Cardiac muscle cell (in vitro differentiated cells and primary cell): ENCODE results near the genes TXNDC16, GPR137C and CNIH1.

DNA sequence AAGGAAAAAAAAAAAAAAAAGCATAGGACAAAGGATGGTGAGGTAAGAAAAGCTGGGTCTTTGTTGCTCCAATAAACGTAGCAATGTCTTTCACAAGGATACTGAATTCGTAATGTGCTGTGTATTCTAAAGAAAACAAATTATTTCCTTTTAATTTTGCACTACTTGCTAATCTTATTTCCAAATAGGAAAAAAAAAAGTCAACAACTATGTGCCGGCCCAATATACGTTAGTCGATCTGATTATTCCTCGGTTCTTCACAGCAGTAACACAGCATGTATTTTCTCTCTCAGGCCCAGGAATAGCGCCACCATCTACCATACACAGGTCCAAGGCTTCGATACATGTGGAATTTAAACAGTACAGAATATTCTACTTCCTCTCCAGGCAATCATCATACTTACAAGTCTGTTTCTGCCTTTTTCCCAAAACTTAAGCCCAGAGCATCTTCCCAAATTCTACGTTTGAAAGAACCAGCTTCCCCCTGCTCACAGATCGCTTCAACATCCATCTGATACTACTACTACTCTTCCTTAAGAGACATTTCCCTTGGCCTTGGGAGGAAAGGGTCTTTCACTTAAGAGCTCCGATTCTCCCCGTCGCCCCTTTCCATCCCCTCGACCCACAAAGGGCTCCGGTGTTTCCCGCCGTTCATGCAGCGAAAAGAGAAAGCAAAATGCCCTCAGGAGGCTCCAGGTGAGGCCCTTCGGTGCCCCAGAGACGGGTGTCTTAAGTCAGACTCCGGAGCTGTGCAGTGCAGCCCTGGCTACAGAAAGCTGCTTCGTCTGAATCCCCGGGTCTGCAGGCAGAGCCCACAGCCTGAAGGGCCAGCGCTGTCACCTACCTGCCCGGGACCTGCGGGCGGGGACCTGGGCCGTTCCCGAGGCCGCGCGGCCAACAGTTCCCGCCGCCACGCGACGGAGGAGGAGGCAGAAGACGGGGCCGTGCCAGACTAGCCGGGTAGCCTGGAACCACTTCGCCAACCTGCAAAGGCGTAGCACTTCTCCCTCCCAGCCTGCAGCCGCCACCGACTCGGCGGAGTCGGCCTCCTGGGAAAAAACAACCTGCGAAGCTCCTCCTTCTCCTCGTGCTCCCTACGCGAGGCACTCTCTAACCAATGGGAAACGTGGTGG lies at the start of gene TXNDC16:
TXNDC16 (minus strand) TSS at position 1,034 of the 1,133 bp plus-strand sequence.
- RAMPAGE, long total RNA, result start-site peak on the minus strand centred at position 1,045 of the sequence, 33 bp wide, 283 and 362 reads in 2 replicates
- RRBS, result under 1% methylated on average over 17 of the region's 52 CpGs

DNA sequence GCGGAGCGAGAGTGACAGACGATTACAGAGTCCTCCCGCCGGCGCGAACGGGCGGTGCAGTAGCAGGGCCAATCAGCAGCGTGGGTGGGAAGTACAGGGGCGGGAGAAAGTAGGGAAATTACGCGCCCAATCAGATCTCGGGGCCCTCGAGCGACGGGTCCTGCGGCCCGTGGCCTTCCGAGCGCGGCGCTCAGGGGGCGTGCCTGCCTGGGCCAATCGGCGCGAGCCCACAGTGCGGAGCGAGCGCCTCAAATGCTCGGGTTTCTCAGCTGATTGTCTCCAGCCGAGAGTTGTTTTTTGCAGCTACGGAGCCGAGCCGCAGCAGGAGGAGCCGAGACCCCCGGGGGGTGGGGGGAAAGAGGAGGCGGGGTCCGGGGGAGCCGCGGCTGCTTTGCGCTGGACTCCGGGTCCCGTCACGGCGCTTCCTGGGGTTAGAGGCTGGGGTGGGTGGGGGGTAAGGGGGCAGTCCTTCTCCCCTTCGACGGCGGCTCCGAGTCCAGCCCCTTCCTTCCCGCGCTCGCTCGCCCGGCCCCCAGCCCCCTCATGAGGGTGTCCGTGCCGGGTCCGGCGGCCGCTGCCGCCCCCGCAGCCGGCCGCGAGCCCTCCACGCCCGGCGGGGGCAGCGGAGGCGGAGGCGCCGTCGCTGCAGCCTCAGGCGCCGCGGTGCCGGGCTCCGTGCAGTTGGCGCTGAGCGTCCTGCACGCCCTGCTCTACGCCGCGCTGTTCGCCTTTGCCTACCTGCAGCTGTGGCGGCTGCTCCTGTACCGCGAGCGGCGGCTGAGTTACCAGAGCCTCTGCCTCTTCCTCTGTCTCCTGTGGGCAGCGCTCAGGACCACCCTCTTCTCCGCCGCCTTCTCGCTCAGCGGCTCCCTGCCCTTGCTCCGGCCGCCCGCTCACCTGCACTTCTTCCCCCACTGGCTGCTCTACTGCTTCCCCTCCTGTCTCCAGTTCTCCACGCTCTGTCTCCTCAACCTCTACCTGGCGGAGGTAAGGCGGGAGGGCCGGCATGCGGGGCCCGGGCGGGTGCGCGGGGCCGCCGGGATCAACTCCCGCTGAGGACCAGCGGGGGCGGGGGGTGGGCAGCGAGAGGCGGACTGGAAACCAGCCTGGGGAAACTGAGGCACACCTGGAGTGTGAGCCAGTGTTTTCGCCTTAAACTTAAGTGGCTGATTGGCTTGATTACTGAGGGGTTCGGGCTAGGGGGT lies at the start of gene GPR137C:
GPR137C (plus strand) TSS at position 232 of the 1,205 bp plus-strand sequence.
- RAMPAGE, long total RNA, result no peak
- RRBS, result 3% methylated on average over 14 of the region's 116 CpGs

- RAMPAGE, long total RNA, result no peak
- RRBS, result no CpG with 5 or more reads among the region's 3 CpGs
Measured at GRCh38 chr14:52741620-52742182, 11.7 kb downstream of the STYX start.

- RAMPAGE, long total RNA, result no peak
- RRBS, result no CpG with 5 or more reads among the region's 6 CpGs
Measured at GRCh38 chr14:52864630-52865146, 73.3 kb upstream of the GNPNAT1 start.

DNA sequence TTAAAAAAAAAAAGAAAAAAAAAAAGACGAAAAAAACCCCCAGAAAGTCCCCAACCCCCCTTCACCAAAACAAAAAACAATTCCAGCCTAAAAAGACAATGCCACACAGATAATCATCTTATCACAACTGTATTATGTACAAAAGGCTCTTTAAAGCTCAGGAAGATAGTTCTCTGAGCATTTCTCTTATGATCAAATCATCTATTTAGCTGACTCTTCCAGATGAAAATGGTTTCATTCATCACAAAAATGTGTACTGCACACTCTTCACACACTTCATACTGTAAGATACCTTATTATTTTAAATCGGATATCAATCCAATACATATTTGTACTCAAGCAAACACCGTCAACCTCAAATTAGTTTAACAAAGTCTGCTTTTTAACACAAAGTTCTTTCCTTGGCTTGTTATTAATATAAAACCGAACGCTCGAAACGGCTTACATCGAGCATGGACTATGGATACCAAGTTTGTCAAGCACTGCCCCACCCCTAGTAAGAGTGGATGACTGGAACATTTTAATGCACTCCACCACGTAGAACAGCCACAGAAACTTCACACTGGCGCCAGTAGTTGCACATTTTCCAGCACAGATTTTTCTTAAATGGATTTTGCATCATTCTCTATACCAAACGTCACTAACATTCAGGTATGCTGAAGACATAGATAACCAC lies 1.3 kb downstream of the FERMT2 start:
- RAMPAGE, long total RNA, result no peak
- RRBS, result no CpG with 5 or more reads among the region's 11 CpGs

GRCh38 chr14:53109015-53109696 lies 44.0 kb downstream of the DDHD1 start:
- RAMPAGE, long total RNA, result no peak
- RRBS, result no CpG with 5 or more reads among the region's 8 CpGs

DNA sequence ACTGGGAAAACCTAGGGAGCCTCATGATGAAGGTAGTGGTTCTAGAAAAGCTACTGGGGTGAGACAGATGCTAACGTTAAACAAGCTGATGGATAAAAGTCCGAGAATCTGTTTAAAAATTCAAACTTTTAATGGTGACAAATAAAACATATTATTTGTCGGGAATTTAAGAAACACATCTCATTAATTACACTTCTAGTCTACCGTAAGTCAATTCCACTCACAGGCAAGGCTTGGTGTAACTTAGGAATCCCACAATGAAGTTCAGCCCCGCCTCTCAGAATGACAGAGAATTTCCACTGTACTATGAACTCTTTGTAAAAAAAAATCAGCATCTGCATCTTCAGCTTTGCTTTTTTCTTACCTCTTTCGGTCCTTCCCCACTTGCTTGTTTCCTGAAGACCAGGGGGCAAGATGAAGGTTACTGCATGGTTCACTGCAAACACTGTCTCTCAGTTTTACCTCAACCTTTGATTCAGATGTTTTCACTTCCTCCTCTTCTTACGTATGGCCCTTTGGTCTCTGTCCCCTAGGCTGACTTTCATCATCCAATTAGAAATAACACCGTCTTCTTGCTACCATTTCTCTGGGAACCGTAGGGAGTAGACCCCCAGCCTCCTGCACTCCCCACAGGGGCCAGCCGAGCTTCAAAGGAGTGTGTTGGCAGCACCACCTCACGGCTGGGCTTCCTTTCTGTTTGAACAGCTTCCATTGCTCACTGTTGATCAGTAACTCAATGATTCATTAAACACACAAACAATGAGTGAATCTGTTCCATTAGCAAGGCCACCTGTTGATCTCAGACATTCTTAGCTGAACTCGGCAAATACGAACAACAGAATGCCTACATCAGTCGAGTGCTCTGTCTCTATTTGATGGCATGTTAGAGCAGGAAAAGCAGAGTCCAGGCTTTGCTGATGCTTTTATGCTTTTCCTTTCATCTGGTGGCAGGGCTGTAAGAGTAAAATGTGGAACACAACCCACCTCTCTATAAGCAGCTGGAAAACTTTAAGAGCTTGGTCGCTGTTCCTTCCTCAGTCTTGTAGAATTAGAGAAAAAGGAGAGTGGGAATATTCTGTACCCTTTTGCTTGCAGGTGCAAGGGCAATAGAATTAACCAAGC lies 343.0 kb downstream of the BMP4 start:
- RAMPAGE, long total RNA, result no peak
- RRBS, result no CpG with 5 or more reads among the region's 15 CpGs

GRCh38 chr14:54085411-54085852 lies 128.8 kb upstream of the BMP4 start:
- RAMPAGE, long total RNA, result no peak

GRCh38 chr14:54299383-54300012 lies 97.3 kb upstream of the CDKN3 start:
- RAMPAGE, long total RNA, result no peak
- RRBS, result no CpG with 5 or more reads among the region's 15 CpGs

- RAMPAGE, long total RNA, result start-site peak on the minus strand at chr14:54441330-54441470, 1,526 and 1,140 reads in 2 replicates
- RRBS, result 2% methylated on average over 22 of the region's 101 CpGs
Measured at GRCh38 chr14:54440805-54441858, at the start of gene CNIH1. Gene CNIH1 (minus strand): TSS chr14:54441374.

GRCh38 chr14:54482878-54483587 lies 5.7 kb downstream of the GMFB start:
- RAMPAGE, long total RNA, result no peak
- RRBS, result no CpG with 5 or more reads among the region's 3 CpGs

GRCh38 chr14:54574544-54575015 lies 7.7 kb downstream of the SAMD4A start:
- RAMPAGE, long total RNA, result no peak
- RRBS, result no CpG with 5 or more reads among the region's 8 CpGs

GRCh38 chr14:54601659-54602194 lies 34.8 kb downstream of the SAMD4A start:
- RAMPAGE, long total RNA, result no peak
- RRBS, result no CpG with 5 or more reads among the region's 4 CpGs

- RAMPAGE, long total RNA, result no peak
- RRBS, result no CpG with 5 or more reads among the region's 10 CpGs
Measured at GRCh38 chr14:54637159-54637633, 70.3 kb downstream of the SAMD4A start.

DNA sequence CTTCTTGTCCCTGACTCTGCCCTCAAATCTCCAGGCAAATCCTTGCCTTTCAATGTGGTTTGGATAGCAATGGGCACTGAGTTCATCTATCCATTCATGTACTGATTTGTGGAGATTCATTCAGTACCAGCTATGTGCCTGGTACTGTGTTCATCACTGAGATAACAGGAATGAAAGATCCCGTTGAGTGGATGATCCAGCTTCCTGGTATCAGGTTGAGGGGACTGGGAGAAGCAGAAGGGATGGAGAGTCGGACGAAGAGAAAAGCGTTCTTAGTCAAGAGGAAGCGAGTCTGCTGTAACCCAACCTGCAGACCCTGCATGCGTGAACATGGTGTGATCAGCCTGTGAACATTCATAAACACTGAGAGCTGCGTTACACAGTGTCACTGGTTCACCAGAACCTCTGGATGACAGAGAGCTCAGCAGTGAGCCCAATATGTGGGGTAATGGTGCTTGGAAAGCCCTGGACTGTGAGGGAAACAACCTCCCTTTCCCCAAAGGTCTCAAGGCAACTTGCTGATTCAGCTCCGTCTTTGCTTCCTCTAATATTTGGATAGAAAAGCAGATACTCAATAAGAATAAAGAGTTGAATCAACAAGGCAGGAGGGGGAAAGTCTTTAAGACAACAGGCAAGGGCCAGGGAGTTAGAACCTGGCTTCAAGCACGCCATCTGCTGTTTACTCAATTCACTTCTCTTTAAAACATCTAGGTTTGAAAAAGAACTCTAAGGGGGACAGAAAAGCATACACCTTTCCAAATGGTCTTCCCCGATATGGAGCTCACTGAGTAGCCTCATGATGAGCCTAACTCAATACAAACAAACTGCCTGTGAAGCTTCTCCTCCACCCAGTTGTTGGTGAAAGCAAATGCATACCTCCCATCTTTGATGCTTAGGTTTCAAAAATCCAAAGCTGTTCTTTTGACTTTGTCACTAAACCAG lies 75.8 kb downstream of the SAMD4A start:
- RAMPAGE, long total RNA, result no peak
- RRBS, result no CpG with 5 or more reads among the region's 10 CpGs

DNA sequence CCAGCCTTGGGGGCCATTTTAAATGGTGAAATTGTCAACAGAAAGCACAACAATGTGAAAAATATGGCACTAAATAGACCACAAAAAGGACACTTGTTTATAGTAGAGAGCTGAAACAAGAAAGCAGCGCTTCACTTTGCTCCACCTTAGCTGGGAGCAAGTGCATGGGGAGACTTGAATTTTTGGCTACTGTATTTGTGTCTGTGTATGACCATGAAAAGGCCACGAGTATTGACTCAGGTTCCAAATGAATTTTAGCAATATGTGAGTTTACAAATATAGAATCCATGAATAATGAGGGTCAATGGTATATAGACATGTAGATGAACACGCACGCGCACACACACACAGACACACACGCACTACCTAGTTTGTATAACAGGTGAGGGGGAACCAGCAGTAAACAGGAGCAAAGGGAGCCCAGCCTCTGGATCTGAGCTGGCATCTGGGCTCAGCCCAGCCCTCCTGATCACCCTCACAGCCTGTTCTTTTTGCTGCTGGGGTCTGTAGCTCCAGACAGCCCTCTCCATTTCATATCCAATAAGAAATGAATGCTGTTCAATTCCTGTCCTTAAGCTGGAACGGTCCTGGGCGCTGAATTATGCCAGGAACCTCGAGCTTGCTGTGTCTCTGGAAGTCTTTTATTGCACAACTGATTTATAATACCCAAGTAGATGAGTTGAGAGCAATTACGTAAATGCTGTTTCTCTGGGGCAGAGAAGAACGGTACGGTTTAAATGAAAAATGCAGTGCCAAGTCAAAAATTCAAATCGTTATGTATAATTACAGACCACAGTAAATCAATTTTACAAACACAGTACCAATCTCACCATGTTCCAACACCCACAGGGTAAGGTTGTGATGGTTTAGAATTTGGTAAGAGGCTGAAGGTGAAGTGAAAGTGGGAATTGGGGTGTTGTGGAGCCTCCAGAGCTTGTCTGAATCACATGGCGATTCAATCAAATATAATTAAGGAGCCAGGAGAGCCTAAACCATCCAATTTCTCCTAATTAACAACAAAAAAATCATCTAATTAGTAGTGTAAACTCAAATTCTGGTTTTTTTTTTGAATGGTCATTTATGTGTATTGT lies 160.9 kb downstream of the SAMD4A start:
- RAMPAGE, long total RNA, result no peak
- RRBS, result no CpG with 5 or more reads among the region's 14 CpGs

- RAMPAGE, long total RNA, result no peak
- RRBS, result no CpG with 5 or more reads among the region's 6 CpGs
Measured at GRCh38 chr14:54772667-54772948, 130.0 kb downstream of the GCH1 start.

DNA sequence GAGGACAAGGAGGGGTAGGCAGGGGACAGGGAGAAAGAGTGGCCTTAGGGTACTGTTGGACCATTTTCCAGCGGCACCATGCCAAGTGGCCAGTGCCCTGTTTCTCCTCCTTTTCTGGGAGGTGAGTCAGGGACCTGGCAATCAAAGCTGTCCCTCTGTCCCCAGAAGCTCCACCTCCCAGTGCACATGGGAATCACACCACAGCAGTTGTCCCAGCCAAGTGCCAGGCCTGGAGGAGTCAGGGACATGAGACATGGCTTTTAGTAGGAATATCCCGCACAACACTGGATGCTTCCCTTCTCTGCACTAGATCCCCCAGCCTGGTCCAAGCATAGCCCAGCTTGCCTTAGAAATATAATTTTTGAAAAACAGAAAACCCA lies 117.9 kb downstream of the GCH1 start:
- RAMPAGE, long total RNA, result no peak
- RRBS, result no CpG with 5 or more reads among the region's 2 CpGs

DNA sequence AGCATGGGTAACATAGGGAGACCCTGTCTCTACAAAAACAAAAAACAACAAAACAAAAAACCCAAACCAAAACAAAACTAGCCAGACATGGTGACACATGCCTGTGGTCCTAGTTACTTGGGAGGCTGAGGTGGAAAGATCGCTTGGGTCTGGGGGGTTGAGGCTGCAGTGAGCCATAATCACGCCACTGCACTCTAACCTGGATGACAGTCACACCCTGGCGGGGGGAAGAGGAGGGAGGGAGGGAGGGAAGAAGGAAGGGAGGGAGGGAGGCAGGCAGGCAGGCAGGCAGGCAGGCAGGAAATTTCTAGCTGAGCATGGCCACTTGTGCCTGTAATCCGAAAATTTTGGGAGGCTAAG lies 56.5 kb upstream of the GCH1 start:
- RAMPAGE, long total RNA, result no peak
- RRBS, result no CpG with 5 or more reads among the region's 4 CpGs

DNA sequence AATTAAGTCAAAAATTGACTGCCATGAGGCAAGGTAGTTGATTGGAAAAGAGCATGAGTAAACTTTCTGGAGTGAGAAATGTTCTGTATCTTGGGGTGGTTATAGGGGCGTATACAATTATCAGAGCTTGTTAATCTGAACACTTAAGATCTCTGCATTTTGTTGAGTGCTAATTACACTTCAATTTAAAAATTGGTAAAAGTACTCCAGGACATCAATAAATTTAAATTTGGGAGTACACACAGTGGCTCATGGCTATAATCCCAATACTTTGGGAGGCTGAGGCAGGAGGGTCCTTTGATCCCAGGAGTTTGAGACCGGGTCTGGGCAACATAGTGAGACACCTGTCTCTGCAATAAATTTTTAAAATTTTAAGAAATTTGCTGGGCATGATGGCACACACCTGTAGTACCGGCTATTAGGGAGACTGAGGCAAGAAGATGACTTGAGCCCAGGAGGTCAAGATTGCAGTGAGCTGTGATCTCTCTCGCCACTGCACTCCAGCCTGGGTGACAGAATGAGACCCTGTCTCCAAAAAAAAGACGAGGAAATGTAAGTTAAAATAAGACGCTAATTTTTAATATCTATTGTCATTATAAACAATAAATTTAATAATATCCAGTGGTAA lies 9.3 kb downstream of the MAPK1IP1L start:
- RAMPAGE, long total RNA, result no peak
- RRBS, result 100% methylated on average over 1 of the region's 6 CpGs